Cardiac fibroblast (primary cell): ENCODE measurements around the genes TBC1D2B, CRABP1 and RASGRF1.

DNA sequence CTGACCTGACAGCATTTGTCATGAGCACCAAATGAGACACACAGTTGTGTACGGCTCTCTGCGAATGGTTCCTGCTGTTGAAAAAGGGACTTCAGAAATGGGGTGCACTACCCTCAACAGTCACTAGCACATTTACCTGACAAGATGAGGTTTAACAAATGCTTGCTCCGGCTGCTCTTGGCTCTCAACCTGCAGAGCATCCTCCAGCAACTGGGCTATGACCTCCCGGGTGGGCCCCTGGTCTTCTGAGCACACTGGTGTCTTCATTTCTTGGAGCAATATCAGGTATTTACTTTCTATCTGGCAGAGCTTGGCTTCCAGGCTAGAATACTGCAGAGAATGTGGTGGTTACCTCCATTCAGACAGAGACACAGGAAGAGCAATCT lies 61.1 kb downstream of the TBC1D2B start:
- RRBS: 92% methylated on average over 2 of the region's 4 CpGs

GRCh38 chr15:78037973-78038293 lies 39.6 kb downstream of the TBC1D2B start:
- RRBS: no CpG with 5 or more reads among the region's 4 CpGs

GRCh38 chr15:78050588-78050904 lies 27.0 kb downstream of the TBC1D2B start:
- RRBS: no CpG with 5 or more reads among the region's 1 CpG

DNA sequence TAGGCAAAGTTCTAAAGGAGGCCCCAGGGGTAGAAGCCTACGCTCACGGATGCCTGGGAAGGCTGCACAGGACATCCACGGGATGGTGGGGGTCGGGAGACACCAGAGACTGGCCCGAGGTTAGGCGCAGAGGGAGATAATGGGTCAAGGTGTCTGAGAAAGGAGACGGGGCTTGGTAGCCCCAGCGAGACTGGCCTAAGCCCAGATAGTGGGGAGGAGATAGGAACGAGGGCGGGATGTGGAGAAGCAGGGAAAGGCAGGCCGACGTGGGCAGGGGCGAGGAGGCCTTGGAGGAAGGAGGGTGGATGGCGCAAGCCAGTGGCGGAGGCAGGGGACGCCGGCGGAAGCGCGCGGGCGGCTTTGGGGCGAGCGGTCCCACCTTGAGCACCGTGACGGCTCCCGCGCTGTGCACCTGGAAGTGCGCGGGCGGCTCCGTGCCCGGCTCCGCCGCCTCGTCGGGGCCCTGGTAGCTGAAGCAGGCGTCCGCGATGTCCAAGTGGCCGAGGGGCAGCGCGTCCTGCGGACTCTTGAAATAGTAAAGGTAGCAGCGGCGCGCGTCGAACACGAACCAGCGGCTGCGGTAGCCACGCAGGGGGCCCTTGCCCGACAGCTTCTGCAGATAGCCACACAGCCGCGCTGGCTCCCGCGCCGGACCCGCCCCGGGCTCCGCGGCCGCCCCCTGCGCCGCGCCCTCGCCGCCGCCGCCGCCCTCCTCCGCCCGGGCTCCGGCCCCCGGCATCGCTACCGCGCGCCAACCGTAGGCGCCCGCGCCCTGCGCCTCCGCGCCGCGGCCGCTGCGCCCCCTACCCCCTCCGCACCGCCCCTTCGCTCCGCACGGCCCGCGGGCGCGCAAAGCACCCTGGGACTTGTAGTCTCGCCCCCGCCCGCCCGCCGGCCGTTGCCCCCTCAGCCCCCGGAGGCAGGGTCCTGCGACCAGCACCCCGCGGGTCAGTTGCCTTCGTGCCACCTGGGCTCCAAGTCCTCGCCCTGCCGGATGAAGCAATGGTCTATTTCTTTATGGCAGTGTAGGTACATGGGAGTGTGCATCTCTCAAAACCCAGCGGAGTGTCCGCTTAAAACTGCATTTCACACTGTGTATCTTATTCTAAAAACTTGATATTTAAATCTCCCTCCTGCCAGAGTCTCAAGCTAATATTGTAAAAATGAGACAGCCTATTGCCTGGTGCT lies at the start of gene TBC1D2B:
Gene TBC1D2B (minus strand): TSS at position 798 of the 1,188 bp plus-strand sequence.
- RRBS: 1% methylated on average over 21 of the region's 115 CpGs

DNA sequence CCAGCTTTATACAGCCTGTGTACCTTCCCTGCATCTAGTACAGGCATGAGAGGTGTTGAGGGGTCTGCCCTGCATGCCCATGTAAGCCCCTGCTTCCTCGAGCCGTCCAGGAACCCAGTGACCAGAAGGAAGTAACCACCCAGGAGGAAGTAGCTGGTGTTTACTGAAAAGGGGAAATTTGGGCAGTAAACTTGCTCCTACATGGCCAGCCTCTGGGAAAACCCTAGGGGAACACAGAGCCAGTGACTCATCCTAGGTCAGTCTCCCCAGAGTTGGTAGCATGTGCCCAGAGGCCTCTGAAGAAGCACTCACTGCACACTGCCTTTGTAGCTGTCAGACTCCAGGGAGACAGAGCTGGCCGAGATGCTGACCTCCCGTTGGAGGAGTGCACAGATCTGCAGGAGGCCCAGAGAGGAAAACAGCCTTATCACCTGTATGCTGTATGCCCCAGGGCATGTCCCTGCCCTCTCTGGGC lies 4.9 kb upstream of the TBC1D2B start:
- RRBS: no CpG with 5 or more reads among the region's 4 CpGs

- RRBS: no CpG with 5 or more reads among the region's 3 CpGs
These were observed 2.3 kb downstream of the DNAJA4 start for GRCh38 chr15:78266610-78267201.

- RRBS: 3% methylated on average over 12 of the region's 59 CpGs
These were observed at the start of gene CRABP1 for GRCh38 chr15:78339992-78340794. Gene CRABP1, plus strand, starts transcription at chr15:78340353.

- RRBS: no CpG with 5 or more reads among the region's 3 CpGs
These were observed 2.6 kb upstream of the PSMA4 start for GRCh38 chr15:78537646-78538135.

DNA sequence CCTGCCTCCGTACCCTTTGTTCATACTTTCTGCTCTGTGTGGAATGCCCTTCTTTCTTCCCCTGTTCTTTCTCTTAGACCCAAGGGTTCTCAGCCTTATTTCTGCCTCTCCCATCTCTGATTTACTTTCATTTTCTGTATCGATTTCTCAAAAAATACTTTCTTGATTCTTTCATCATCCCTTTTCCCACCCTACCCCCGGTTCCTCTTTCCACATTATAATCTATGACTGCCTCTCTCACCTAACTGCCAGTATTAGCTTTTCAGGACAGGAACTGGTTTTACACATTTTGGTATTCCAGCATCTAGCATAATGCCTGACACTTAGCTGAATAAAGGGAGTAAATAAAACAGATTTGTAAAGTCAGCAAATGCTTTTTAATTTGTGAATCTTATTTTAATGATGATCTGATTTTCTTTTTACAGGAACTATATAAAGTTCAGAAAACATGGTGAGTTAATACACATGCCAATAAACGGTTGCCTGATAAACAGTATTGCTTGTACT lies 1.3 kb downstream of the PSMA4 start:
- RRBS: no CpG with 5 or more reads among the region's 4 CpGs

GRCh38 chr15:78761348-78762194 lies 49.7 kb downstream of the ADAMTS7 start:
- RRBS: no CpG with 5 or more reads among the region's 12 CpGs

- RRBS: no CpG with 5 or more reads among the region's 8 CpGs
These were observed 4.7 kb downstream of the MORF4L1 start for GRCh38 chr15:78877281-78877825.

DNA sequence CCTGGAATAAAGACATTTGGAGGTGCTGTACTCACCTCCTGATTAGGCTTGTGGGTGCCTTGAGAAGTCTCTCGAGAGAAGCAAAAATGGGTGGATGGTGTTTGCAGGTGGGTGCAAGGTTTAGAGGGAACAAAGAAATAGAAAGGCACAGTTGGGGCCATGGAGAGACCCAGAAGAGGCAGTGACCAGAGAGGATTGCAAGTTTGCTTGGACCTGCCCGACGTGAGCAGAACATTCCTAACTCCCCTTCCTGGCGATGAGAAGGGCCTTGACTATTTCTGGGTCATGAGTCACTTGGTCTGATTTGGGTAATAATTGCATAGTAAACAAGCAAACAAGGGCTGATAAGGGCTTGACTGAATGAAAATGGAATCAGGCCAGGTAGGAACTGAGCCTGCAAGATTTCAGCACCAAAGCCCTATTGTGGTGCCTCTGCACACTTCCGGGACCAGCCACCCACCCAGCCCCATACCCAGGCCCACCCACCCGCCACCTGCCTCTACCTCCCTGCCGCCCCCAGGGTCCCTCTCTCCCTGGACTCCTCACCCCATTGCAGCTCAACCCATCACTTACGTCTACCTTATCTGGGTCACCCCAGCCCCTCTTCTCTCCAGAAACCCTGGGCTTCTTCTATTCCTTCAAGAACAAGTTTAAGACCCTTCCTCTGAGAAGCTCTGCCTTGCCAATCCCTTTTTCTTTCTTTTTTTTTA lies 7.1 kb upstream of the CTSH start:
- RRBS: no CpG with 5 or more reads among the region's 8 CpGs

DNA sequence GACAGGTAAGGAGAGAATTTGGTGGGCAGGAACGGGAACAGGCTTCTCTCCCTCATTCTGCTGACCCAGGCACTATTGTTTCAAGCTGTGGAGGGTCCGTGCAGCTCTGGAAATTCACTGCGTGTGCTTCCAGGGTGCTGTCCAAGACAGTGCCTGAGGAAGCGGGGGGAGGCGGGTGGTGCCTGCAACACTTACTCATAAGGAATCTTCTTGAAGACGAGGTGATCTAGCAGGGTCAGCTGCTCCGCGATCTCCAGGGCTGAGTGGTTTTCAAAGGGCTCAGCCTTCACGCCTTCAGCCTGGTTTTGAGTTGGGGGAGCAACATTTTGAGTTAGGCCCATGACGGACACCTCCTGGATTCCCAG lies 46.6 kb upstream of the CTSH start:
- RRBS: no CpG with 5 or more reads among the region's 10 CpGs

DNA sequence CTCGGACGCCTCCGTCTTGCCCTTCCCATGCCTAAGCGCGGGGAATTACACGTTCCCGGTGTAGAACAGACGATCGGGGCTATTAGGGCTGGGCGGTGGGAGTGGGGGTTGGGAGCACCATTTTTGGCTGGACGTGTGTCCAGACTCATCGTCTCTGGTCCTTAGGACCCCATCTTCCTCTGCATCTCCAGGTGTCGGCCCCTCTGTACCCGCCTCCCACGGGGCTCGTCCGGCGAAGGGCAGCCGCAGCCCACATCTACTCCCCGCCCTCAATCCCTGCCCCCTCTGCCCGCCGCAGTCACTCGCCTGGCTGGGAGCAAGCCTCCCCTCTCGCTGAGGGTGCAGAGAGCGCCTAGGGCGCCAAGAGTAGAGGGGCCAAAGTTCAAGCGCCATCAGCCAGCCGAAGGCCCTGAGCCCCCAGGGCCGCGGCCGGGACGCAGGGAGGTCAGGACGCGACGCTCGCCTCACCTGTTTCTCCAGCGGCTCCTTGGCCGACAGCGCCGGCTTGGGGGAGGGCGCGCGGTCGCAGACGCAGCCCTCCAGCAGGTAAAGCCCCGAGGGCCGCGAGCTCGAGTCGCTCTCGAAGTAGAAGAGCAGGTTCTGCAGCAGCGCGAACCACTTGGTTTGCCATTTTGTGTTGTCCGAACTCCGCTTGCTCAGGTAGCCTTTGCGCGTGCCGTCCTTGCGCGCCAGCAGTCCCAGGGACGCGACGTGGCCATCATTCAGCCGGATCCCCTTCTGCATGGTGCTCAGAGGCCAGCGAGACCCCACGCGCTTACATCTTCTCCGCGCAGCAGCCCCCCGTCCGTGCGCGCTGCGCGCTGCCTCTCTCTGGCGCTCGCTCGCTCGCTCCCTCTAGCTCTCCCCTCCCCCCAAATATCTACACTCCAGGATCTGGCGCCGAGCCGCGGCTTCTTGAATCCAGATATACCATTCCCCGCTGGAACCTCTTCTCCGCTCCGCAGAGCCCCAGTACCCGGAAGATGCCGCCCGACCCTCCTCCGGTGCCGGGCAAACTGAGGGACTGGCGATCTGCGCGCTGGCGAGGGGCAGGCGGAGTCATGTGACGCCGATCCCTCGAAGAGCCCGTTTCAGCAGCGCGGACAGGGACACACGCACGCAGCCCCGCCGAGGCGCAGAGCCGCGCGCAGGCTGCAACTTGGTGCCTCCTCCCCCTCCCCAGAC lies at the start of gene RASGRF1:
Gene RASGRF1 (minus strand): TSS at position 1,026 of the 1,185 bp plus-strand sequence.
- RRBS: 2% methylated on average over 10 of the region's 110 CpGs

GRCh38 chr15:79219667-79220132 lies 62.8 kb upstream of the ANKRD34C start:
- RRBS: no CpG with 5 or more reads among the region's 1 CpG

DNA sequence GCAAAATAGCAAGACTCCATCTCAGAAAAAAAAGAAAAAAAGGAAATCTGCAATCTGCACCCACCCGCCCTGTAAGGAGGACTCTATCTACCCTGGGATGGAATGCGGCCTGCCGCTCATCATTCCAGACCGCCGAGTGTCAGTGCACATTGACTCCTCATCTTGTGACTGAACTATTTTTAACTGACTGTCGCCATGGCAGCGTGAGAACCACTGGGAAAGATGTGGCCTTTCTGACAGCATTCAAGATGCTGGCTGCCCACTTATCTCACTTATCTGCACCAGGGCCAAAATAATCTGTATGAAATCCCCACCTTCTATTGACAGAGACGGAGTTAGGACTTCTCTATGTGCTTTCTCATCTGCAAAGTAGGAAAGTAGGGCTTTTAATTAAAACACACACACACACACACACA lies 38.8 kb upstream of the ANKRD34C start:
- RRBS: no CpG with 5 or more reads among the region's 8 CpGs

DNA sequence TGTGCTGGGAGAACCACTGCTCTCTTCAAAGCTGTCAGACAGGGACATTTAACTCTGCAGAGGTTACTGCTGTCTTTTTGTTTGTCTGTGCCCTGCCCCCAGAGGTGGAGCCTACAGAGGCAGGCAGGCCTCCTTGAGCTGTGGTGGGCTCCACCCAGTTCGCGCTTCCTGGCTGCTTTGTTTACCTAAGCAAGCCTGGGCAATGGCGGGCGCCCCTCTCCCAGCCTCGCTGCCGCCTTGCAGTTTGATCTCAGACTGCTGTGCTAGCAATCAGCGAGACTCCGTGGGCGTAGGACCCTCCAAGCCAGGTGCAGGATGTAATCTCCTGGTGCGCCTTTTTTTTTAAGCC lies 59.0 kb downstream of the MINAR1 start:
- RRBS: no CpG with 5 or more reads among the region's 10 CpGs

- RRBS: no CpG with 5 or more reads among the region's 2 CpGs
These were observed 41.6 kb upstream of the FAH start for GRCh38 chr15:80111227-80111536.

DNA sequence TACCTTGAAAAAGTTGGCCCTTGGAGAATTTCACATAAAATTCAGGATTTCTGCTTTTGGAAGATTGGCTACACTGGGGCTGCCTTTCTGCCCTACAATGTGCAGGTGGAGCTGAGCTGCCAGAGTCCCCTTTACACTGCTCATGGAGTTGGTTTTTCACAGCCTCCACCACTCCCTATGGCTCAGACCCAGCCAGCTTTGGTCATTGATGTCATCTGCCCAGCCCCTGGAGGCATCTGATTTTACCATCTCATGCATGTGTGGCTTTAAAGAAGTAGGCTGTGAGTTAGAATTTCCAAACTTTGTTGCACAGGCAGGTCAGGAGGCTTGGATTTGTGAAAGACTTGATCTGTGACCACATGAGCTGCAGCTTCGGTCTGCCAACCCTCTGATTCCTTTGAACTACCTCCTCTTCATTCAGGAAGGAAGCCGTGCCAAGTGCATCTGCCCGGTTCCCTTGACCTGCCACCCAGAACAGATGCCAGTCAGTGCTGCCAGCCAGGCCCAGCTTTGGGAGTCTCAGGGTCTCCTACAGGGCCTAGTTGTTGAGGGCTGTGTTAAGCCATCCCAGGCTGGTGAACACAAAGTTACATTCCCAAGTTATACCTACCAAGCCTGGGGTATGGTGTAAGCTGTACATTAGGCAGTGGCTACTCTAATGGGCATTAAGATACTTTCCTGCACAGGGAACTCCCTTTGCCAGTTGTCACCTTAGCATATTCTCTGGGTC lies 9.2 kb downstream of the CTXND1 start:
- RRBS: no CpG with 5 or more reads among the region's 3 CpGs

DNA sequence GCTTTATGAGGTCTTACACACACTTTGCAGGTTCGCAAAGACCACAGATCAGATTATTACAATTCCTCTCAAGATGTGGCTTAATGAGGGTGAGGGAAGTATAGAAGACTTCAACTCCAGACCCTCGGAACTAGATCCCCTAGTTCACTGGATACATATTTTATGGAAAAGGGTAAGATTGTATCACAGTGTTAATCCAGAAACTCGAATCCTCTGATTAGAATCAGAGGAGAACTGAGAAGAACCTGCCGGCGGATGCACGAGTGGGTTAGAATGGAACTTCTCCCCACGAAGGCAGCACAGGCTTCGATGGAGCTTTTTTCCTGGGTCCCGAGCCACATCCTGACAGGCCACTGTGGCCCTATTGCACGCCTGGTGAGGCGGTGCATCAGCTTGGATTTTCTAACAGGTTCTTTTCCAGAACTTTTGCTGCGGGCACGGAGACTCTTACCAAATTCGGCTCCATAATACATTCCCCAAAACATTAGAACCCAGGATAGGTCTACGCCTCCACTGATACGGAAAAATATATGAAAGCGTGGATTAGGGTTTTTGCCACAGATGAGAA lies 1.1 kb downstream of the CTXND1 start:
- RRBS: no CpG with 5 or more reads among the region's 17 CpGs